A172 (cell line): ENCODE measurements around a stretch of chr22.

GRCh38 chr22:23970536-23971262, 3.5 kb downstream of the DDT start:
- RAMPAGE, long total RNA = no peak

- RAMPAGE, long total RNA = no peak
These were observed 5.5 kb upstream of the DDT start for GRCh38 chr22:23979637-23980320.

- RAMPAGE, long total RNA = no peak
These were observed 40.4 kb downstream of the CABIN1 start for GRCh38 chr22:24051344-24052067.

DNA sequence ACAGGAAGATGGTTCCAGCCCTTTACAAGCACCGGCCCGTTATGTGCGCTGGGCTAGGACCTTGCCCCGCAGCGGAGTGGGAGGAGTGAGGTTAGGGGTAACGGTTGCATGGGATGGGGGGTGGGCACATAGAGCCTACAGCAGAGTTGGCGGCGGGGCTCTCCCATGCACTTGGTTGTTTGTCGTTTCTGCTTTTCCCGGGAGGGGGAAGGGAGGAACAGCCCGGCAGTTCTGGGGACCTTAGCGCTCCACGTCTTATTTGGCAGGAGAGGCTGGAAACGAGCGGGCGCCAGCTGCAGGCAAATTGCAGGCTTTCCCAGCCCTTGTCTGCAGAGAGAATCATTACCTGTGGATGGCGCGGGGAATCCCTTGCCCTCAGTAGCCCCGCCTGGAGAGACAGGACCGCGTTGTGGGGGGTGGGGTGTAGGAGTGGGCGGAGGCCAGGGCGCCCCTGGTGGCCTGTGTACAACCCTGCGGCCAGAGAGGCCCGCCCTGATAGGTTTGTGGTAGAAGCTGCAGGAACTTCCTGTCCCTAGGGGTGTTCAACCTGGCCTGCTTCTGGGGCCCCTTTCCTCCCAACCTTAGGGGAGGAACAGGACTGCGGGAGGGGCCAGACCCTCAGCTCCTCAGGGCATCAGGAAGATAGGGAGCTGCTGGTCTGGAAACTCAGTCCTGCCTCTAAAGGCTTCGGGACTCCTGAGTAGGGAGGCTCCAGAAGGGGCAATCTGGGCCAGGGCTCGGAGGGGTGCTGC, 24.5 kb upstream of the SUSD2 start:
- RAMPAGE, long total RNA = no peak

DNA sequence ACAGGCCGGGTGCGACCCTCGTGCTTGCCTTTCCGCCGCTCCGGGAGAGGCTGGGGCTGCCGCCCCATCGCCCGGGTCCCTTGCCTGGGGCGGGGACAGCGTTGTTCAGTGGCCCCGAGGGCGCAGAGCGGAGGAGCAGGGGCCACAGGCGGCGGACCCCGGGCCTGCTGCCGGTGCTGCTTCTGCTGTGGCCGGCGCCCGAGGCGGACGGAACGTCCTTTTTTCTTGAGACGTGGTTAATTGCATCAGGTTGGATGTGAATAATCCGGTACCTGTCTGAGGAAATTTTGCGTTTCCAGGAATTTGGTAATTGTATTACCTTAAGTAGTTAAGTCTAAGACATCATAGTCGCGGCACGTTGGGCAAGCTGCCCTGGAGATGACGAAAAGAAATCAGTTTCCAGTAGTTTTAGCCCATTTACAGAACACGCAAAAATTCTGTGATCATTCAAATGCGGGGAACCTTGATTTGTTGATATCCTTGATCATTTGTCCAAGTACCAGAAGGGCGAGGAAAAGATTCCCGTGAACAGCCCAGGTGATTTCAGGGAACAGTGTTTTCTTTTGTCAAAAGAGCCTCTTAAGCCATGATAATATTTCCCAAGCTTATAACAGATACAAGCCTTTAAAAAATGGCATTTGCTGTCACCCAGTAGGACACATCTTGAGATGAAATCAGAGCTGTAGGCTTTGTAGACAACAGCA, 814 bp downstream of the SPECC1L start:
- RAMPAGE, long total RNA = no peak

GRCh38 chr22:24426501-24427096, 800 bp upstream of the ADORA2A start:
- RAMPAGE, long total RNA = no peak

- RAMPAGE, long total RNA = no peak
These were observed 475 bp downstream of the ADORA2A start for GRCh38 chr22:24427772-24428375.

DNA sequence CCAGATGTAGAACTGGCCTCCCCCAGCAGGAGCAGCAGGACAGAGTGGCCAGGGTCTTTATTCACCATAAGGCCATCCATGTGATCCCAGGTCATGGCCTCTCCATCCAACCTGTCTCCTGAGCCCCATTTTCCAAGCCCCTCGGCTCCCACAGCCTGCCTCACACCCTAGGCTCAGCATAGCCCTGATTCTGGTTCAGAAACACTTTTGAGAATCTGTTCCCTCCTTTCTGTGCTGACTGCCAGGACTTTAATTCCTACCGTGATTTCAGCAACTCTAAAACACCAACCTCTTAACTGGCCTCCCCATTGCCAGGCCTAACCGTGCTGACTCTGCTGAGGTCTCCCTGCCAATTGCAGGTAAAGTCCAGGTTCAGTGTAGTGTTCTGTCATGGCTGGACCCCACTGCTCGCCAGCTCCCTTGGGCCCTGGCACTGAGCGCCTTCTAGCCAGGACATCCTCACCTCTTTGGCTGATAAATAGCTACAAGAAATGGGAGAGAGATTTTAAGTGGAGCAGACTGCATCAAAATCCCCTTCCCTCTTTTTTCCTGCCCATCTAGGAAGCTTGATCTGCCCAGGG, 4.5 kb downstream of the UPB1 start:
- RAMPAGE, long total RNA = no peak

DNA sequence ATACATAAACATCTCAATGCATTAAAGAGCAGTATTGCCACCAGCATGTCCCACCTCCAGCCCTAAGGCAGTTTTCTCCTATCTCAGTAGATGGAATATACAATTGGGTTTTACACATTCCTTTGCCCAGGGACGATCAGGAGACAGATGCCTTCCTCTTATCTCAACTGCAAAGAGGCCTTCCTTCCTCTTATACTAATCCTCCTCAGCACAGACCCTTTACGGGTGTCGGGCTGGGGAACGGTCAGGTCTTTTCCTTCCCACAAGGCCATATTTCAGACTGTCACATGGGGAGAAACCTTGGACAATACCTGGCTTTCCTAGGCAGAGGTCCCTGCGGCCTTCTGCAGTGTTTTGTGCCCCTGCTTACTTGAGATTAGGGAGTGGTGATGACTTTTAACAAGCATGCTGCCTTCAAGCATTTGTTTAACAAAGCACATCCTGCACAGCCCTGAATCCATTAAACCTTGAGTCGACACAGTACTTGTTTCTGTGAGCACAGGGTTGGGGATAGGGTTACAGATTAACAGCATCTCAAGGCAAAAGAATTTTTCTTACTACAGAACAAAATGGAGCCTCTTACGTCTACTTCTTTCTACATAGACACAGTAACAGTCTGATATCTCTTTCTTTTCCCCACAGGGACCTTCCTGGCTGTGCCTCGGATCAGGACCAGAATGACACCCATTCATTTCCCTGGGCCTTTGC, 27.9 kb downstream of the GGT1 start:
- RAMPAGE, long total RNA = no peak

- RAMPAGE, long total RNA = no peak
These were observed 29.7 kb downstream of the GGT1 start for GRCh38 chr22:24632602-24633121.

DNA sequence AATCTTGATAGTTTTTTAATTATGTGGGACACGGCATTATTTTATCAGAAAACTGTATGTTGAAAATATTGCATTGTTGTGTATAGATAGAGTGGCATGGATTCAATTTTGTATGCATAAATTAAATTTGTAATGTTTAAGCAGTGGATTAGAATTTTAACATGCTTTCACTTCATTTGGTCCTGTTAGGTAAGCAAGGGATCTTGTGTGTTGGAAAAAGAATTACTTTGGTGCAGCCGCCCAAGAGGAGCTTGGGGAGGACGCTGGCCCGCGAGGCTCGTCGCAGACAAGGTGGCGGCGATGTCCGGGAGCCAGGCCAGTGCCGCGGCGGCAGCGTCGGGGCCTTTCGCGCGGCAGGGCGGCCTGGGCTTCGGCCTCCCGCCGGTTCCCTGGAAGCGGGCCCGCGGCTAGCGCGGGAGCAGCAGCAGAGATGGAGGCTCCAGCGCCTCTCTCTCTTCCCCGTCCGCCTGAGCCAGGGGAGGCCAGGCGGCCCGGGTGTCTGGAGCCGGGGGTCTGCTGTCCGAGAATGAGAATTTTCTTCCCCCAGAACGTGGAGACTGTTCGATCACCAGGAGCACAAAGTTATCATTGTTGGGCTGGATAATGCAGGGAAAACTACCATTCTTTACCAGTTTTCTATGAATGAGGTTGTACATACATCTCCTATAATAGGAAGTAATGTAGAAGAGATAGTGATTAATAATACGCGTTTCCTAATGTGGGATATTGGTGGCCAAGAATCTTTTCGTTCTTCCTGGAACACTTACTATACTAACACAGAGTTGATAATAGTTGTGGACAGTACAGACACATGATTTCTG, 82.8 kb downstream of the GGT1 start:
- RAMPAGE, long total RNA = no peak

- RAMPAGE, long total RNA = no peak
These were observed 78.6 kb downstream of the PIWIL3 start for GRCh38 chr22:24695770-24696381.

DNA sequence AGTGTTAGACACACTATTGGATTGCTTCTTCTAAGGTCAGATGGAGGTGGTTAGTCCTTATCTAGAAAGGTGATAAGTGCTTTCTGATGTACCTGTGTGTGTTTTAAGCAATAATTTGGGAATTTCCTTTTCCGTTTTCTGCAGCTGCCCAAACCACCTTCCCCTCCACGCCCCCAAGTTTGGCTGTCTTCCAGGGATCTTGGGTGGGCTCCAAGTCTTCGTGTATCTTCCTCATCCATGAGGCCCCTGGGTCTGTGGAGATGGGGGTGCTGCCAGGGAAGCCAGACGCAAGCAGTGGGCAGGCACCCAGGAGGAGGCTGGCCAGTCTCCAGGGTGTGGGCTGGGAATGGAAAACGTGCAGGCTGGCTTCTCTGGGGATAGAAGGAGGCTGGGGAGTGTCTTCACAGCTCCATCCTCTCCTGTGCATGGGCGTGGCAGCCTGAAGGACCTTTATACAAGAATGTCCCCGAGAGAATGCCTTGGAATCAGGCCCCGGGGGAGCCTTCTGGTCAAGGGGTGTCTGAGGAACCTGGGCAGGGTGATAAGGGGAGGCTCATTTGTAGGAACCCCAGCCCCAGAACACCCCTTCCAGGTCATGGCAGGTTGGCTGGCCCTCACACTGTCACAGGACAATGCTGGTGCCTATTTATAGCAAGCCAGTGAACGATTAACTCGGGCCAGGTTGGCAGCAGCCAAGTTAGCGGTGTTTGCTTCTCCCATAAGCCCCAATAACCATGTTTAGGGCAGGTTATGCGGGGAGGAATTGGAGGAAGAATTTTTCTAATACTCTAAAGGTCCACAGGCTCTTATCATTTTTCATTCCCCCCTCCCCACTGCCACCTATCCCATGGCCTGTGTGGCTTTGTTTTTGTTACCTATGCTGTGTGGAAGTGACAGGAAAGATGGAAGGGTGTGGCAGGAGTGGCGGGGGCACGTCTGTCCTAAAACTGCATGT, 14.0 kb downstream of the SGSM1 start:
- RAMPAGE, long total RNA = no peak

- RAMPAGE, long total RNA = no peak
These were observed 1.3 kb downstream of the KIAA1671 start for GRCh38 chr22:24953880-24954207.

DNA sequence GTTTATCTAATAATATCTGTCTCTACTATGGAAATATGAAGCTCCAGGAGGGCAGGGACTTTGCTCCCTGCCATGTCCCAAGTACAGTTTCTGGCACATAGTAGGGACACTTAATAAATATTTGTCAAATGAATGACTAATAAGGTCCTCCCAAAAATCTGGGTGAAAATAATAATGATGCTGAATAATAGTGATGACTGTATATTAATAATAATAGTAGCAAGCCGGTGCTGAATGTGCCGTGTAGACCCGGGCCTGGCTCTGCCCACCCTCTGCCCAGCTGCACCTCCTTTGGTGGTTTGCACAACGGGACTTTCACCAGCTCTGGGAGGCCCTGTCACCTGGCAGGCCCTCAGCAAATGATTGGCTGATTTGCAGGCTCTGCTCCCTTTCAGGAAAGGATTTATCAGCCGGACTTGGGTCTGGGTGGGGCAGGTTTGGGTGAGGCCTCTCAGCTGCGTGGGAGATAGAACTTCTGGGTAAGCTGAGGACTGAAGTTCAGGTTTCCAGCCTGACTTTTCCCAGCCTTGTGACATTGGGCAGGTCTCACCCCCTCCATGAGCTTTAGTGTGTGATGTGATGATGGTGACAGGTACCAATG, 21.3 kb downstream of the KIAA1671 start:
- RAMPAGE, long total RNA = no peak

GRCh38 chr22:24985157-24985390, 32.6 kb downstream of the KIAA1671 start:
- RAMPAGE, long total RNA = no peak

- RAMPAGE, long total RNA = no peak
These were observed 61.0 kb downstream of the KIAA1671 start for GRCh38 chr22:25013614-25013875.

GRCh38 chr22:25054657-25055646, 102.4 kb downstream of the KIAA1671 start:
- RAMPAGE, long total RNA = no peak

GRCh38 chr22:25110638-25111660, 88.7 kb upstream of the CRYBB3 start:
- RAMPAGE, long total RNA = no peak

DNA sequence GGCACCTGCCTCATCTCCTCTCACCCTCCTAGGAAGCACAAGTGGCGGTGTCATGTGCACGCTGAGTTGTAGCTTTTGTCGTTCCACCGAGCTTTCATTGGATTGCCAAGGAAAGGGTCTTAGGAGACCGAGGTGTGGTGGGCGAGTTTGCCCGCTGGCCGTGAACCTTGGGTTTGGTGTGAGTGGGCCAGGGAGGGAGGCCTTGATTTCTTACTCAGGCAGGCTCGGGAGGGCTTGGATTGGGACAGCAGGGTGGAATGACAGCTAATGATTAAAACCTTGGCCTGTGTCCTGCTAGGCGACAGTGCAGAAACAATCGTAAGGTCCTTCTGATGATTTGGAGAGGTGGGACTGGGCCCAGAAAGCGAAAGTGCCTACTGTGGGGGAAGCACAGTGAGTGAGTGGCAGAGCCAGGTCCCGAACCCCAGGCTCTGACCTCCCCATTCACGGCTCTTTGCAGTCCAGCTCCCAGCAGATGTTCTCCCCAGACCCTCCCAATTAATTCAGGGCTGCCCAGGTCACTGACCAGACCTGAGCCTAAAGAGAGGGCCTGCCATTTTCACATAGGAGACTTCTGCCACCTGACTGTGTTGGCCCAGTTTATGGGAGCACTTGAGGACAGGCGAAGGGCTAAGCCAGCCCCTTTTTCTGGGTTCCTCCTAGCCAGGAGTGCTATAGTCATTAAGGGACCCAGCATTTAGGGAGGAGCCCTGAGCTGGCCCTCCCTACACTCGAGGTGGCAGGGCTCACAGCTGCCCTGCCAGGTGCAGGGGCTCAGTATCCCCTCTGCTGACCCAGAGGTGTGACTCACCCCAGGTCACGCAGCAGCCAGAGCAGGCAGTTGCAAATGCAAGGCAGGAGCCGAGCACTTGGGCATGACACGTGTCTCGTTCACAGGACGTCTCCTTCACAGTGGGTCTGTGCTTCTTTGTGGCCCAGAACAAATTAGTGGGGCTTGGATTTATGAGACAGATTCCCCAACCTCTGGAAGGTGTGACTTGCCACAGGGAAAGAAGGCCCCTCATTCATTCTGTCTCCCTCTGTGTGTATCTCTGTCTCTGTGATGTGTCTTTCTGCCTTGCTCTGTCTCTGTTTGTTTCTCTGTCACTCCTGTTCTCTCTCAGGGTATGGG, 86.5 kb upstream of the CRYBB3 start:
- RAMPAGE, long total RNA = no peak